Measurements from ENCODE around the gene POM121L2.

DNA sequence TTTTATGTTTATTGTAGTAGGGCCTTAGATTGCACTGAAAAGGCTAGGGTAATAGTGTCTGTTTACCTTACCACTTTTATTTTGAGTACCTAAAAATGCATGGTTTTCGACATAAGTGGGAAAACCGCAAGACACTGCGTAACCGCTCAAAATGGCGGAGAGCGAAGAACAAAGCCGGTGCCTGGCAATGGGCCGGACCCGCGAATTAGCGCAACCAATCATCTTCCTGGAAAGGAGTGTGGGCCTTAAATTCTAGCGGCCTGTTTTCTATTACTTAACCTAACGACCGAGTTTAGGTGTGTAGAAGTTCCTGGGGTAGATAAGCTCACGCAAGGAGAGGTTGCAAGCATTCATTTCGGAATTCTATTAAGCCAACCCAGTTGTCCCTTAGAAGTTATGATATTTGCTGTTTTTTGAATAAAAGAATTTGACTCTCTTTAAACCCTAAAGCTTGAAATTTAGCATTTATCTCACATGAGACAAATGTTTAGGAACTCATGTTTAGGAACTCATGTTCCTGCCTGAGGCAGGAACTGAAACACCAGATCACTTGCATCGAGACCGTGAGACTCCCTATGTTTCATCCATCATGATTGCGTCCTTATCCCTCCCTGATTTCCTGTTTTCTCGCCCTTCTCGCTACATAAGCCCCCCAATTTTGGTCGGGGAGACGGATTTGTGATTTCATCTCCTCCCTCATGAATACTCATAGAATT, 931 bp downstream of the H4C5 start:
- PRO-cap: bidirectional peak, plus-strand start at position 303 of the sequence, minus-strand start at position 152 of the sequence

- PRO-cap: no peak
These were observed 2.7 kb downstream of the H4C5 start for GRCh38 chr6:26206926-26207671.

DNA sequence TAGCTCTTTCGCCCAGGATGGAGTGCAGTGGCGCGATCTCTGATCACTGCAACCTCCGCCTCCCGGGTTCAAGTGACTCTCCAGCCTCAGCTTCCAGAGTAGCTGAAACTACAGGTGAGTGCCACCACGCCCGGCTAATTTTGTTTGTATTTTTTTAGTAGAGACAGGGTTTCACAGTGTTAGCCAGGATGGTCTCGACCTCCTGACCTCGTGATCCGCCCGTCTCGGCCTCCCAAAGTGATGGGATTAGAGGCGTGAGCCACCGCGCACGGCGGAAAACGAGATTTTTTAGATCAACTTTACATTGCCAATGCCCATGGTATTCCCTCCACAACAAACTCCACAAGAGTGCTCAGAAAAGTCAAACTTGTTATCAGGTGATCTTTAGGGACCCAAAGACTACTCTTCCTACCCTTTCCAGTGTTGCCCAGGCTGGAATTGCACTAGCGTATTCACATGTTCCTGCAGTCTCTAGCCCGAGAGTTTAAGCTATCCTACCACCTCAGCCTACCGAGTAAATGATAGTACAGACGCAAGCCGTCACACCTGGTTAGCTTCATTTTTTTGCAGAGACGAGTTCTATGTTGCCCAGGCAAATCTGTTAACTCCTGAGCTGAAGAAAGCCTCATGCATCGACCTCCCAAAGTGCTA, 1.2 kb downstream of the H2BC8 start:
- PRO-cap: no peak

DNA sequence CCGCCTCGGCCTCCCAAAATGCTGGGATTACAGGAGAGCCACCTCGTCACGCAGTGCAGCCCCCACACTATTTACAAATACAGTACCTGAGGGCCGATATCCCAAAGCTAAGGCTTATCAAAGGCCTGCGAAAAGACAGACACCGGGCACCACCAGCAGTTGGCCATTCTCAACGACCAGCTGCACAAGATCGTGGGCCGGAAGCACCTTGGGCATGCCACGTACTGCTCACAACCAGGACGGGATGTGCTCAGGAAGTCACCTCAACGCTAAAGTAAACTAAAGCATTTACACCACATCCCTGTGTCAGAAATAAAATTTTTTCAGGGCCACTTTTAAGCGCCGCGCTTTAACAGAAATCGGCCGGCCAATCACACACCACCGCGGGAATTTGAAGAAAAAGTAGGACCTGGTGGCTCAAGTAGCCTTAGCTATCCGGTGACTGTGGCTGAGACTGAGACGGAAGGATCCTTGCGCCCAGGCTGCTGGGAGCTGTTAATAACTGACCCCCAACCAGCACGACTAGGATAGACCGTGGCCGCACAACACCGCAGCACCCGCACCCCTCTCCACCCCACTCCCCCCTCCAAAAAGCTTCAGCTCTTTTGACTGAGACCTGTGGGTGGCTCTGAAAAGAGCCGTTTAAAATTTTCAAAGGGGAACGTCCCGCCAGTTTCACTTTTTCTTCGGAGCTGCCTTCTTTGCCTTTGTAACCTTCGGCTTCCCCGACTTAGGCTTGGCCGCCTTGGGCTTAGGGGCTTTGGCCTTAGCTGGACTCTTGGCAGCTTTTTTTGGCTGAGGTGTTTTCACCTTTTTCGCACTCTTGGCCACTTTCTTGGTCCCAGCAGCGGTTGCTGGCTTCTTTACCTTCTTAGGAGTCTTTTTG, 951 bp downstream of the H1-3 start:
- PRO-cap: no peak

- PRO-cap: bidirectional peak, plus-strand start at chr6:26274155, minus-strand start at chr6:26273939
These were observed 1.1 kb downstream of the H2BC10 start for GRCh38 chr6:26273602-26274527.

DNA sequence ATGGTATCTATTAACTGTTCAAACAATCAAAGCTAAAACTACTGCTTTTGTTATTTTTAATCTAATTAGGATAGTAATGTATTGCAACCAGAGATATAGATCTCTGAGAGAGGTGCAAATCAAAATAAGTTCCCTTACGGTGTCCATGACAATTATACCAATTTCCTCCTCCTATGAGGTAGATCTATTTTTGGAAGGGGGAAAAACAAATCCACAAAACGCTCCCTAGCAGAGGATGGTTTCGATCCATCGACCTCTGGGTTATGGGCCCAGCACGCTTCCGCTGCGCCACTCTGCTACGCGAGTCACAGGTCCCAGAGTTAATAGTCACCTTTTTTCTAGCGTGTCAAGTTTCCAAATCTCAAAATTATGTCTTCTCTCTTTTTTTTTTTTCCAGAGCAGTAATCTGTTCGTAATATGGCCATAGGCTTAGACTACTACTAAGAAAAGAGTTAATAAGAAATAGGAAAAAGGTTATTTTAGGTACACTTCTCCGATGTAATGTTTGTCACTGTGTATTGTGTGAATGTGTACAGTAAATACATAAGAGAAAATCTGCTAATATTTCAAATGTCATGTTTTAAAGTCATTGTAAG, 34.8 kb upstream of the BTN3A2 start:
- PRO-cap: no peak

DNA sequence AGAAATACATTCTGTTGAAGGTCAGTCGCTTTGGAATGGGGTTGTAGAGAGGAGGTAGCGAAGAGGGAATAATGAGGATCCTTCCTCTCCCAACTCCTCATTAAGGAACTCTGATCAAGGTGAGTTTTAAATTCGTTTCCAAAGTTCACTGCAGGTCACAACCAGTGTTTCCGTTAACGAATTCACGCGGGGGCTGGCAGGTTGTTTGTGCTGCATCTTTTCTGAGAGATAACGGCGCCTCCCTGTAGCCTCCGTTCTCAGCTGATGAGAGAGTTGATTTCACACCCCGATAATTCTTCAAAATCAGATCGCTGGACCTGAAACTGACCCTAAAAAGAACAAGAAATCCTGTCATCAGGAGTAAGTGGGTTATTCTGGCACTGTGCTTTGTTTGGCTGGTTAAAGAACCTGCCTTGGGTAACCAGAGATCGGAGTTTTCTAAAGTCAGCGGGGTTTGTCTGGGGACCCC, 33.2 kb upstream of the BTN3A2 start:
- PRO-cap: no peak

DNA sequence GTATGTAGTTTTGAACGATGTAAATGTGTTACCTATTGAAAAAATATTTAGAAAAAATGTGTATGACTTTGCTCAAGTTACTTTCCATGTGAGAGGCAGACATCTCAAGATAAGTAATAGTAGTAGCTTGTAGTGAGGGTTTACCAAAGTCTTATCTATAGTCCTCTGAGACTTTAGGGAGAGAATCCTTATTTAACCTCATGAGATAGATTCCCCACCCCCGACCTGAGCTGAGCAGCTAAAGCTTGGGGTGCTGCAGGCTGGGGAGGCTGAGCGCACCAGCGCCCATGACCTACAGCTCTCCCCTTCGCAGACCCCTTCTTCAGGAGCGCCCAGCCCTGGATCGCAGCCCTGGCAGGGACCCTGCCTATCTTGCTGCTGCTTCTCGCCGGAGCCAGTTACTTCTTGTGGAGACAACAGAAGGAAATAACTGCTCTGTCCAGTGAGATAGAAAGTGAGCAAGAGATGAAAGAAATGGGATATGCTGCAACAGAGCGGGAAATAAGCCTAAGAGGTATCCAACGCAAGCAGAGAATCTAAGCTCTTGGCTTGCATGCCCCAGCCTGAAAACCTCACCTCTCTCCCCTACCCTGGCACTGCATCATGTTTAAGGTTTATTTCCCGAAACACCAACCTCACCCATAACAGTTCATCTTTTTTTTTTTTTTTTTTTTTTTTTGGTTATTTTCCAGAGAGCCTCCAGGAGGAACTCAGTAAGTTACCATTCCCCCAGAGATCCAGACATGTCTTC, 7.8 kb downstream of the BTN3A2 start:
- PRO-cap: no peak

- PRO-cap: no peak
These were observed 692 bp upstream of the BTN3A3 start for GRCh38 chr6:26439652-26439971.

GRCh38 chr6:26545599-26546081, 7.5 kb downstream of the HMGN4 start:
- PRO-cap: no peak

GRCh38 chr6:26598582-26598952, 1.8 kb downstream of the ABT1 start:
- PRO-cap: no peak

GRCh38 chr6:26743895-26744564, 84.5 kb upstream of the ZNF322 start:
- PRO-cap: no peak

- PRO-cap: no peak
These were observed 262 bp upstream of the H4C9 start for GRCh38 chr6:27138959-27139080.

GRCh38 chr6:27178245-27178618, 31.3 kb downstream of the H2AC12 start:
- PRO-cap: no peak

- PRO-cap: no peak
These were observed at the start of gene POM121L2 for GRCh38 chr6:27312198-27313043. TSS of gene POM121L2 (minus strand) at chr6:27312273.

DNA sequence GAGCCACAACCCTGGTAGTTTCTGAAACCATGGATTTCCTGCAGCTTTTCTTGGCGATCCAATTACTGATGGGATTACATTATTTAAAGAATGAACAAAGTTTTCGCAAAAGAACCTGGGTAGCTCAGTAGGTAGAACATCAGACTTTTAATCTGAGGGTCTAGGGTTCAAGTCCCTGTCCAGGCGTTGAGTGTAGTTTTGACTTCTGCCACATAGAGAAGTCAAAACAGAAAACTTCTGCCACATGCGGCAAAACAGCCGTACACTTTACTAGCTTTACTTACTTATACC, 103.0 kb upstream of the ZNF184 start:
- PRO-cap: no peak

- PRO-cap: no peak
These were observed 120.7 kb downstream of the H2BC13 start for GRCh38 chr6:27687129-27687410.

DNA sequence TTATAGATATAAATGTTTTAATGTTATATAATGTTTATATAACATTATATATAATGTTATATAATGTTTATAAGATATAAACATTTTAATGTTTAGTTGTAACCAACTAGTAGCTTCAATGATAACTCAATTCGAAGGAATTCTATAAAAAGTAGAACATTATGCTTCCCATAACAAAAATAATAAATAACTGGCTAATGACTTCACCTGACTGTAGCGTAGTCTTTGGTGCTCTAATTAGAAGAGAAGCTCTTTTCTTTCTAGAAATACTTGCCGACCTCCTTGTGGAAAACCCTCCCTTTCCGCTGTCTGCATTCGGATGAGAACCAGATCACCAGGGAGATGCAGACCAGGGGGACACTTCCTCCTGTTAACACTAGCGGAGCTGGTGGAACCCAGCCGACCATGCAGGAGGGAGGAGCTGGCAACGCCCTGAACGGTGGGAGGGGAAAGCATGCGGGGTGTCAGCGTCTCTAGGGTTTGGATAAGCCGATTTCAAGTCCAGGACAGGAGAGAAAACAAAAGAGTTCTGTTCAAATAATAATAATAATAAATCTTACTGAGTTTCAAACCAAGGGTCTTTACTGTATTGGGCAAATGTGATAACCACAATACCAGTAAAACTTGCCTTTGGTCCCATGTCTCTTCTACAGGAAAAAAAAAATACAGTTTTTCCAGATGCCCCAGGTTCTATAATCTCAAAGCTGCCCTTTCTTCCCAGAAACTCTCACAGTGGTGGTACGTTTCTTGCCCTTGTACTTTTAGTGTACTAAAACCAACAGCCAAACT, 53.7 kb downstream of the H2BC13 start:
- PRO-cap: no peak

- PRO-cap: no peak
These were observed 50.4 kb downstream of the H2BC13 start for GRCh38 chr6:27757208-27757881.

GRCh38 chr6:27837647-27838205, 449 bp downstream of the H2AC15 start:
- PRO-cap: no peak